Cardiac ventricle fibroblast (primary cell): ENCODE results near the genes ZNF821 and PMFBP1.

DNA sequence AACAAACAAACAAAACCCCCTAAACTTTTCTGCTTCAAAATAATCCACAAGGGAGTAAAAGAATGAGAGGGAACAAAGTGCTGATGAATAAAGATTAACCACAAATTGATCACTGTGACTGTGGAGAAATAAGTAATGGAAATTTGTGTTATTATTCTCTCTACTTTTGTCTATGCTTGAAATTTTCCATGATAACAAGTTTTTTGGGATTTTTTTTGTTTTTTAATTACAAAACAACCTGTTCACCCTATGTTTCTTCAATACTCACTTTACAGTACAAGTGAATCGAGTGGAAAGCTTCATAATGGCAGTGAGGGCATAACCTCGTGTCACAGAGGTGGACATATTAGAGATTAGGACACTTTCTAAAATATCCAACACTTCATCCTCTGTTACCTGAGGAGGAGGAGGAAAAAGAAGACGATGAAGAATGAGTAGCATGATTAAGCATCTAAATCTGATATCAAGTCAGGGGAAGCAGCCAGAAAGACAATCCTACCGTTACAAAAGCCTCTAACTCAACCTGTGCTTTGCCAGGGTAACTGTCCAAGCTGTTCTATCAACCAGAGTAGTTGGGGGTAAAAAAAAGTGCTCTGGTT is 23.6 kb upstream of the PHLPP2 start:
- RAMPAGE, long total RNA: no peak

DNA sequence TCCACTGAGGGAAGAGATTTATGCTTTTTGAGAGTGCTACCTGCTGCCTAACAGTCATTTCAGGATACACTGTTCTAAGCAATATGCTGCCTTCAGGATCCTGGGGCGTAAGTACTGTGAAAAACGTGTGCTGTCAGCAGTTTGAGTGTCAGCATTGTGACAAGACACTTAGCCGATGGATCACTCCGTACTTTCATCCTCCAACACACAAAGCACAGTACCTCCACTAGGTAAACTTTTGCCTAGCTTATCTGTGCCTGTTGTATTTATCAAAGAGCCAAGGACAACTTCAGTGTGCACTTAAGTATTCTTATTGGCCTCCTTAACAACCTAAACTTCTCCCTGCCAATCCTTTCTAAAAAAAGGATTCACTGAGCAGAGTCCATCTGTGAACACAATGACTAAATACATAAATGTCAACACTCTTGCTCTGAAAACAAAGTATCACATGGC is 33.8 kb upstream of the PHLPP2 start:
- RAMPAGE, long total RNA: no peak

DNA sequence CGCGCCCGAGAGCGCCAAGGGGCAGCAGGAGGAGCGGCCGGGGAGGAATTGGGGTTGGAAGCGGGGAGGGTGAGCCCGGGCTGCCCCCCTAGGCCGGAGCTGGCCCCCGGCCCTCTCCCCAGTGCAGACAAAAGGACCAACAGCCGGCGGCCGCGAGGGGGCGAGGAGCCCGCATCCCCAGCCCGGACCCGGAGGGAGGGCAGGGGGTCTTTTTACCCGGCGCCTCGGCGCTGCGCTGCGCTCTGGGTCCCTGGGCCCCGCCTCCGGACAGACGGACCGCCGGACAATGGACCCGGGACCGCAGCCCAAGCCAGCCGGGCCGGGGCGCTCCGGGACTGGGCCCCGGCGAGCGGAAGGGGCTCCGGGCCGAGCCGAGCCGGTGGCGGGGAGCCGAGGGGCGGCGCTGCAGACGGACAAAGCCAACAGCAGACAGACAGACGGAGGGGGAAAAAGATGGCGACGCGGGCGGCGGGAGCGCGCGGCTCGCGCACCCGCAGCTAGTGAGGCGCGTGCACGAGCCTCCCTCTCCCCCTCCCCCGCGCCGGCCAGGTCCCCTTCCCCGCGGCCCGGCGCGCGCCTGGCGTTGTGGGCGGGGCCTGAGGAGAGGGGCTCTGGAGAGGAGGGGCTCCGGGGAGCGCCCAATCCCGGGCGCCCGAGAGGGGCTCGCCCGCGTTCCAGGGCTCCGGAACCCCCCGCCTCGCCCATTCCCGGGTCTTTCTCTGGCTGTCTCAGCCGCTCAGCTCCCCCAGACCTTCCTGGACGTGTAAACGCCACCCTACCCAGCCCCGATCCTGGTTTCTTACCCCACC is at the start of gene ZNF821:
Gene ZNF821, minus strand, starts transcription at position 491 of the 809 bp plus-strand sequence.
- RAMPAGE, long total RNA: no peak

DNA sequence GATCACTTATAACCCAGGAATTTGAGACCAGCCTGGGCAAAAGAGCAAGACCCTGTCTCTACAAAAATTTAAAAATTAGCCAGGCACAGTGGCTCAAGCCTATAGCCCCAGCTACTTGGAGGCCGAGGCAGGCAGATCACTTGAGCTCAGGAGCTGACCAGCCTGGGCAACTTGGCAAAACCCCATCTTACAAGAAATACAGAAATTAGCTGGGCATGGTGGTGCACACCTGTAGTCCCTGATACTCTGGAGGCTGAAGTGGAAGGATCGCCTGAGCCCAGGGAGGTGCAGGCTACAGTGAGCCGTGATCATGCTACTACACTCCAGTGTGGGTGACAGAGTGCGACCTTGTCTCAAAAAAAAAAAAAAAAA is 13.2 kb downstream of the DHODH start:
- RAMPAGE, long total RNA: no peak

DNA sequence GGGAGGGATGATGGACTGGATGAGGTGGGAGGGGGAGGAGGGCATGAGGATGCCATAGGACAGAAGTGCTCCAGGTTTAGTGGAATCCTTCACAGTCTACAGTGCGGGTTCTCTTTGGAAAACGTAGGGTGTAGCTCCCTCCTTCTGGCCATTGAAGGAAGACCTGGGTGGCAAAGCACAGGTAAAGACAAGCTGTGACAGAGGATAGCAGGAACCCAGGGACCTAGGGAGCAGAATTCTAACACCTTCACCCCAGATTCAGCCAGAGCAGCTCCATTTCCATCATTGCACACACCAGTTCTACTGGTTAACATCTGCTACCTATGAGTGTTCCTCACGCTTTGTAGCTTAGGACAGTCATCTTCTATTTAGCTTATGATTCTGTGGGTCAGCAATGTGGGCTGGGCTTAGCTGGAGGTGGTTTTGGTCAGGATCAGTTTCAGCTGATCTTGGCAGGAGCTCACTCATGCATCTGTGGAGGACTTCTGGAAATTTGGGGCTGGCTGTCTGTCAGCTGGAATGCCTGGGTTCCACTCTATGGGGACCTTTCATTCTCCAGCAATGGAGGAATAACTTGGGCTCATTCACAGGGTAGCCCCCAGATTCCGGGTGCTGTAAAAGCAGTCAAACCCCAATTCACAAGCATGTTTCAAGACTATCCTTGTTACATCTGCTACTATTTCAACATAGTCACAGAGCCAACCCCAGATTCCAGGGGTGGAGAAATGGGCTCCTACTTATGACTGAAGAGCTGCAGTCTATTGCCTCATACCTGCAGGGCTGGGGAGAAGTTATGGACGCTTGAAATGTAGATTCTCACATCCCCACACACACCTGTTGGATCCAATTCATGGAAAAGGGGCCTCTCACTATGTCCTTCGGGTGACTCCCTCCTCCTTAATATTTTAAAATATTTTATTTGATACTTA is 3.5 kb upstream of the HP start:
- RAMPAGE, long total RNA: no peak

DNA sequence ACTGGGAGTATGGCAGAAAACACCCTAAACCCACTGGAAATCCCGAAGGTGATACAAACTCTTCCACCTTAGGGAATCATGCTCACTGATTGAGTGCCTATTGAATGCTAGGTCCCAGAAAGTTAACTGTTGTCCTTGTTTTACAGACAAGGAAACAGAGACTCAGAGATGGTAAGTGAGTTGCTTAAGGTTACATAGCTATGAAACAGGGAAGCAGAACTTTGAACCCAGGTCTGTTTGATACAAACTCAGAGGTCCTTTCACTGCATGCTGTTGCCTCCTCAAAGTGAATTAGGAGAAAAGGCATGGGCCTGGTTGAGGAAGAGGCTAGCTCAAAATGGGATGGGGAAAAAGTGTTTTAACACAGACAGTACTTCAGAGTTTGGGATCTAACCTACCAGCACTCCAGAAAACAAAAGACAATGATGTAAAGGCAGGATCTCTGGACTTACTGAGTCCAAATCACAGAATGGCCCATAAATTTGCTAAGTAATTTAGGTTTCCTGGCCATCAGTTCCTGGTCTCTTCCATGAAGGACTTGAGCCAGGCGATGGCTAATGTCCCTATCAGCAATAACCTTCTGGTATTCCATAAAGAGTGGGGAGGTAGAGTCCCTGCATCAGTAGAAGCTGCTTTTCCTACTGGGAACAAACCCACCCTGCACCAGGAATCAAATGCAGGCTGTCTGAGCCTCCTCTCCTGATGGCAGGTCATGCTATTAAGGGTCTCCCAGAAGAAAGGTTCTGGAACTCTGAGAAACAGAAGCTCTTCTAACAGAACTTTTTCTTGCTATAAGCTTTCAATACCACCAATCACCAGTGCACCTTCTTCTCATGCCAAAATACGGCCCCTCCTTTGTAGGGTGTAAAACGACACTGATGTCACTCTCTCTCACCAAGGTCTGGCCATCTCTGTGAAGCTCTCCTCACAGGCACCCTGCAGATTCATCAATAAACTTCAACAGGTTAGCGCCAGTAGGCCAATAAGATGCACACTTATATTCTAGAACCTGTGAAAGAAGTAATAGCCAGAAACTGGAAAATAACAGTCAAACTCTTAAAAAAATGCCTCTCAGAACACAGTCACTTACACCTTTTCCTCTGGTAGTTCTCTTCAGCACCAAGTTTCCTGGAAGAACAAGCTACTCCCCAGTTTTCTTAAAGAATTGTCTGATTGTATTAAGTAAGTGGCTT is 1.5 kb upstream of the HPR start:
- RAMPAGE, long total RNA: no peak

GRCh38 chr16:72092451-72093234 is 777 bp downstream of the TXNL4B start:
- RAMPAGE, long total RNA: no peak

DNA sequence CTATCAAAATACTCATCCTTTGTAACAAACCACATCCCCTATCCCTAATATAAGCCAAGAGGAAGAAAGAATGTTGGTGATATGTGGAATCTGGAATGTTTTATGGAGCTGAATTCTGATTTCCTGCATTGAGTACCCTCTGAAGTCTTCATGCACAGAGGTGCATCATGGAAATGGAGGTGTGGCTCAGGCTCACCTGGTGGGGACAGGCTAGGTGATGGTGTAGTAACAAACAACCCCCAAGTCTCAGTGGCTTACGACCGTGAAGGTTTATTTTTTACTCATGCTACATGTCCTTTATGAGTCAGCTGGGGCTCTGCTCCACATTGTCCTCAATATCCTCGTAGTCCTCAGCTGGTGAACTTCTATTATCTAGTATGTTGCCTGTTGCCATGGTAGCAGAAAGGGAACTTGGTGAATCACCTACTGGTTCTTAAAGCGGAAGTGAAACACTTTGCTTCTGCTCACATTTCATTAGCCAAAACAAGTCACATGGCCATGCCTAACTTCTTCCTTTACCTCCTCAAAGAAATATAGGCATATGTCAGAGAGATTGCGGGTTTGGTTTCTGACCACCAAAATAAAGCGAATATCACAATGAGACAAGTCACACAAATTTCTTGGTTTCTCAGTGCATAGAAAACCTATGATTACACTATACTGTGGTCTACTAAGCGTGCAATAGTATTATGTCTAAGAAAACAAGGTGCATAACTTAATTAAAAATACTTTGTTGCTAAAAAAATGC is at the start of gene PMFBP1:
Gene PMFBP1, minus strand, starts transcription at position 75 of the 748 bp plus-strand sequence.
- RAMPAGE, long total RNA: no peak

DNA sequence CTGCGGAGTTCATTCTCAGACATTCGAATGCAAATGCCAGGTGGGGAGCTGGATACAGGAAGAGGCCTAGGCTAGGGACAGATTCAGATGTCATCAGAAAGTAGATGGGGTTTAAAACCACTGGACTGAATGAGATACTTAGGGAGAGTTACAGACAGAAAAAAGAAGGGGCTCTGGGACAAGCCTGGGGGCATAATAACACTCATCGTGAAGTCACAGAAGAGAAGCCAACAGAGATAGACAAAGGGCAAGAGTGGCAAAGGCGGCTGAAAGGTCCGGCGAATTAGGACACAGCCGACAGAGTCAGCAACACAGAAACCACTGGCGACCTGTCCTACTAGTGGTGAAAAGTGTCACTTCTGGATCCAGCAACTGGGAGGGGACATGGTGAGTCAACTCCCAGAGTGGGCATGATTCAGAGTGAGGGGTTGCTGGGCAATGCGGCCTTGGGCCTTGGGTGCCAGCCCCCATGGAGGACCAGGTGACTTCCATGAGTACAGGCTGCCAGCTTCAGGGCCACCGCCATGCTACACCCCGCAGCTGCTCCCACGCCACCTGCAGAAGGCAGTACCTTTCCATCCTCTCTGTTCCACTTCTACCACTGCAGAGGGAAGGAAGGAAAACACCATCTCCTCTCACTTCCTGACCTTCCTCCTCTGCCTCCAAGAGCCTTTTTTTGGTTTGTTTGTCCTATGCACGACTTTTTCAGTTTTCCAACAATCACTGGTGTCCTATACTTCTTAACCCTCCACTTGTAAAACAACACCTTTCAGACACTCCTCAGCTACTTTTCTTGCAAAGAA is 110.6 kb downstream of the ZFHX3 start:
- RAMPAGE, long total RNA: no peak

- RAMPAGE, long total RNA: no peak
Observed at GRCh38 chr16:72947976-72948520, 99.9 kb downstream of the ZFHX3 start.

DNA sequence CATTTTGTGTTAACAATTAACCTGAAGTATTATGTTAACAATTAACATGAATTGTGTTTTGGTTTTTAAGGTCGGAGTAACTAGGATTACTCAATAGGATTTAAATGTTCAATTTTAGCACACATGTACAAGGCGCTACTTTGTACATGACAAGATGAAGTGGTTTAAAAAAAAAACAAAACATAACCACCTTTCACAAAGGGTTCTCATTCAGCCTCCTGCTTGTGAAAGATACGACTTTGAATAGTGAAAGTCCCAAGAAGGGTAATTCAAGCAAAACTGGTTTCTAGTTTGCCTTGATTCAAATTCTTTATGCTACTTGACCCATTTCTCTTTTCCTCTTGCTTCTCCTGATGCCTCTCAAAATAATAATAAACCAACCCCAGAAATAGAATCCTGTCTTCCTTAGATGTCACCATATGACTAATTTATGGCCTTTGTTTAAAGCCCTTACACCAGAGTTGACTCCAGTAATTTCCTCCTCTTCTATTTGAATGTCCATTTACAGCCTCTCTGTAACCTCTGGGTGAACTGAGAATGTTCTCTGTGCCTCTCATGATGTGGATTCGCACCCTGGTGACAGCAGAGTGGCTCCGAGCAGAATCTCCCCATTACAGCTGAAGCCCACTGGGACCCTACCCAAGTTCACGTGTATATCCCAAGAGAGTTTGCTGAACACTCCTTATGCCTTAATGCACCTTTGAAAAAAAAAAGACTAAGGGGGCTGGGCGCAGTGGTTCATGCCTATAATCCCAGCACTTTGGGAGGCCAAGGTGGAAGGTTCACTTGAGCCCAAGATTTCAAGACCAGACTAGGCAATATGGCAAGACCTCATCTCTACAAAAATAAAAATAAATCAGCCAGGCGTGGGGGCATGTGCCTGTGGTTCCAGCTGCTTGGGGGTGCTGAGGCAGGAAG is 31.4 kb downstream of the ZFHX3 start:
- RAMPAGE, long total RNA: no peak

DNA sequence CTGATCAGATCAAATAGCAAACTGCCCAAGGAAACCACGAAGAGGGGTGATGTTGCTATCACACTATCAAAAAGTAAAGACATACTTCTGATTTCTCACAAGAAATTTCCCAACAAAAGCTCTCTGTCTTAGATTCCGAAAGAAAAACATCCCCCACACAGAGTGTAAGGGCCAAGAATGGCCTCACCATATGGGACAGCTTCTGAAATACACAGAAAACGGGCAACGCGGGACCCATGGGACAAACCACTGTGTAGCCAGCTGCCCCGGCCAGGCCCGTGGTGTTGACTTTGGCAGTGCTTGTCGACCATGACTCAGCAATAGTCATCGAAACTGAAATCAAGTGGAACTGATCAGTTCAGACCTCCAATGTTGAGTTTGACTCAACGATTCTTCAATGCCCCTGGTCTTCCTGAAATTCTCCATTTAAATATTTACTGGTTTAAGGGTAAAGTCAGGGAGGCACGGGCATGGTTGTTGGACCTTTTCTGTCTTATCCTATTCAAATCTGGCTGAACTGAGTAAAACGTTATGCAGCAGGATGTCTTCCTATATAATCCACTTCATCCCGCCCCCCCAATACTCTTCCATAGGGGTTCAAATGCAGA is 27.5 kb downstream of the ZFHX3 start:
- RAMPAGE, long total RNA: no peak

GRCh38 chr16:73056755-73057370 is 8.9 kb upstream of the ZFHX3 start:
- RAMPAGE, long total RNA: no peak

DNA sequence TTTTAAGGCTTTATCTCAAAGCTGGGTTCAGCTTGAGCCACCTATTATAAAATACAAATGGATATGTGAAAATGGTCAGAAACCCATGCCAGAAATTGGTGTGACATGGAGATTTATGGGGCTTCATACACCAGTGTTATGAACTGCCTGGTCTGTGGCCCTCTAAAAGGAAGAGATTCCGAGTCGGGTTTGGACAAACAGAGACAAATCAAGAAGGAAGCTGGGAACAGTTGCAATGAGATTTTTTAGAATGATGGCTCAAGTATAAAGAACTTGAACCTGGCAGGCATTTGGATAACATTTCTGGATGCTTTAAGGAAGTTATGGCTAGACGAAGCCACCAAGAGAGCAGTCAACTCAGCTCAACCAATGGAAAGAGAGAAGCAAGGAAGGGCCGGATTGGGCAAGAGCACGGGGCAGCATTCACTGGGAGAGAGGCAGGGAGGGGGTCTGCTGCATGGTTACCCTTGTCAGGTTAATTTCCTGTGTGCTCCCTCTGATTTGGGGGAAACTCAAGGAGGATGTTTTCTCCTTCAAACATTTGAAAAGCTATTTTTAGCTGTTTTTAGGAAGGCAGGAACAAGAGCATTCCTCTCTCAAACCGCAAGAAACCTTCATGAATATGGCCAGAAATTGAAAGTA is 118.3 kb upstream of the ZFHX3 start:
- RAMPAGE, long total RNA: no peak

DNA sequence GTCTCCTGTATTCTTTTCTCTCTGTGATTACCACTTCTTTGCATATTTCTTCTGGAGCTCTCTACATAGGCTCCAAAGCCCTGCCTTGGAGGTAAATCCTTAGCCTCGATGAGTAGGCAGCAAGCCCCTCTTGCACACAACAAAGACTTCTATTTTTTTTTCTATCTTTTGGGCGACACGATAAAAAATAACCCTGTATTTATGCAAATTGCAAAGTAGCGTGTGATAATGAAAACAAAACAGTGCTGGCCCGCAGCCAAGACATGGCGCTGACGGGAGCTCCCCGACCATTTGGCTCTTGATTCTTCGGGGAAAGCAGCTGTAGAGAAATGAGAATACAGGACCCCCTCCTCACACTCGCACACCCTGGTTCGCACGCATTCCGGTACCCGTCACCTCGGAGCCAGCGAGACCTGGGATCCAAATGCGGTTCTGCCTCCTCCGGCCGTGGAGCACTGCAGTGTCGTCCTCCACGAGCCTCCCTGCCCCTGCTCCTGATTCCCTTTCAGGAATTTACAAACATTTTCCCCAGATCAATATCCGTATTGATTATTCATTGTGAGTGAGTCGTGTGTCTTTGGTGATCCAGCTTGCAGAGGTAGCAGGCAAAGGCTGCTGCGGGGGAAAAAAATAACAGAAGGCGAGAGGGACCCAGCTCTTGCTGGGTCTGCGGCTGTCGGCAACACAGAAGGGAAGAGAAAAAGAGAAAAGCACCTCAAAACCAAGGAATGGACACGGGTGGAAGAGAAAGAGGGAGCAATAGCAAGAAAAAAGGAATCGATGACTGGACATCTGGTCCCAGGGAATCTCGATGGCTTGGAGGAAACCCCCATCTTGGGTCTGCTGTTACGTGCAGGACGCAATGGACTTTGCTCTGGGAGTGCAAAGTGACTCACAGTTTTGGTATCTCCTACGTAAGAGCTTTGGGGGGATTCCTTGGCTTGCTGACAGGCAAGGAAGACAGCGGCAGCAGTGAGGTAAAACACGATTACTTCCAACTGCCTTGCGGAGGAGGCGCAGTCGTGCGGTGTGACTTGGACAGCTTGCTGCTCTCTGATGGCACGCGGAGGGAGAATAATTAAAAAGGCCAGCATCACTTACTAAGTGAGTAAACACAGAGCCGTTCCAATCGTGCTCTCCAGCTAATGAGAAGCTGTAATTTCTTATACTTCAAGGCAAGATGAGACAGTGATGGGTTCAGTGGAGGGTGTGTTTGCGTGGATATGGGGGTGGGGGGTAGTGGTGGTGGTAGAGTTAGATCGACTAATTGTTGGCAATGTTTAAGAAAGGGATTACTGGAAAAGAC is 184.3 kb upstream of the ZFHX3 start:
- RAMPAGE, long total RNA: no peak

DNA sequence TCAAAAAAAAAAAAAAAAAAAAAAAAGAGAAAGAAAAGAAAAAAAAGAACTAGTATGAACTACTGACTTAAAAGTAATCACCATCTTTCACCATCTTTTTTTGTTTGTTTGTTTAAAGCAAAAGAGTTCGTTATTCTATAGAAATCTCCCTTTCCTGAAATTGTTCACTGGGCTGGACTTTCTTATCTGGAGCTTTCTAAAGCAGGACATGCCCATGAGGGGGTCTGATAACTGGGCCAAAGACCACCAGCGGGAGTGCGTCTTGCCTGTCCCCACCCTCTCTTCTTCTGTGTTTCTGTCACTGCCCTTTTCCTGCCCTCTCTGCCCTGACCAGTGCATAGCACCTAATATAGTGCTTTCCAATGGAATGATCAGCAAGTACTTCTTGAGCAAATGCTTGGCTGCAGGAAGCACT is 376.8 kb upstream of the ZFHX3 start:
- RAMPAGE, long total RNA: no peak

GRCh38 chr16:74368650-74369019 is 7.5 kb upstream of the NPIPB15 start:
- RAMPAGE, long total RNA: no peak

- RAMPAGE, long total RNA: no peak
Observed at GRCh38 chr16:74391467-74392108, 15.5 kb downstream of the NPIPB15 start.

- RAMPAGE, long total RNA: no peak
Observed at GRCh38 chr16:74421588-74421897, 265 bp upstream of the CLEC18B start.

DNA sequence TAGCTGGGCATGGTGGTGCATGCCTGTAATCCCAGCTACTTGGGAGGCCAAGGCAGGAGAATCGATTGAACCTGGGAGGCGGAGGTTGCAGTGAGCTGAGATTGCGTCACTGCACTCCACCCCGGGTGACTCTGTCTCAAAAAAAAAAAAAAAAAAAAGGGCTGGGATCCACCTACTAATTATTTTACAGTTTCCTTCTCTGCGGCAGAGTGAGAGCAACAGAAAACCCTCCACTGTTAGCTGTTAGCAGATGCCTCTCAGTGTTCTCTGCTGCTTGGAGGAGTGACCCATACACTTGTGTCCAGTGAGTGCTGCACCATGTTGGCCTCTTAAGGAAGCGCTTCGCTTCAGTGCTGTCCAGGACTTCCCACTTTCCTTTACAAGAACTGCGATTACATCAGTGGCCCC is 18.3 kb upstream of the CLEC18B start:
- RAMPAGE, long total RNA: no peak